Fibroblast of the aortic adventitia (primary cell): ENCODE results near the genes DDB2 and PSMC3.

DNA sequence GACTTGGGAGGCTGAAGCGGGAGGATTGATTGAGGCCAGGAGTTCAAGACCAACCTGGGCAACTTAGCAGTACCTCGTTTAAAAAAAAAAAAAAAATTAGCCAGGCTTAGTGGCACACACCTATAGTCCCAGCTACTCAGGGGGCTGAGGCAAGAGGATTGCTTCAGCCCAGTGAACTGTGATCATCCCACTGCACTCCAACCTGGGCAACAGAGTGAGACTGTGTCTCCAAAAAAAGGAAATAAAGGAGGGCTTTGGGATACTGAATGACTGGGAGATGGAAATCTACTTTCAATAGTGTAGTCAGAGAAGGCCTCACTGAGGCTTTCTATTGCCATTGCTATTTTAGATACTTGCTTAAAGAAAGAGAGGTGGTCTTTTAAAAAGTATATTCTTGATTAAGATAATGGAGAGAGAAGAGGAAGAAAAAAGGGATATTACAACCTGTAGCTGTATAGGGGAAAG, 75.5 kb downstream of the CSTPP1 start:
- CAGE, long polyA plus RNA, result no peak

DNA sequence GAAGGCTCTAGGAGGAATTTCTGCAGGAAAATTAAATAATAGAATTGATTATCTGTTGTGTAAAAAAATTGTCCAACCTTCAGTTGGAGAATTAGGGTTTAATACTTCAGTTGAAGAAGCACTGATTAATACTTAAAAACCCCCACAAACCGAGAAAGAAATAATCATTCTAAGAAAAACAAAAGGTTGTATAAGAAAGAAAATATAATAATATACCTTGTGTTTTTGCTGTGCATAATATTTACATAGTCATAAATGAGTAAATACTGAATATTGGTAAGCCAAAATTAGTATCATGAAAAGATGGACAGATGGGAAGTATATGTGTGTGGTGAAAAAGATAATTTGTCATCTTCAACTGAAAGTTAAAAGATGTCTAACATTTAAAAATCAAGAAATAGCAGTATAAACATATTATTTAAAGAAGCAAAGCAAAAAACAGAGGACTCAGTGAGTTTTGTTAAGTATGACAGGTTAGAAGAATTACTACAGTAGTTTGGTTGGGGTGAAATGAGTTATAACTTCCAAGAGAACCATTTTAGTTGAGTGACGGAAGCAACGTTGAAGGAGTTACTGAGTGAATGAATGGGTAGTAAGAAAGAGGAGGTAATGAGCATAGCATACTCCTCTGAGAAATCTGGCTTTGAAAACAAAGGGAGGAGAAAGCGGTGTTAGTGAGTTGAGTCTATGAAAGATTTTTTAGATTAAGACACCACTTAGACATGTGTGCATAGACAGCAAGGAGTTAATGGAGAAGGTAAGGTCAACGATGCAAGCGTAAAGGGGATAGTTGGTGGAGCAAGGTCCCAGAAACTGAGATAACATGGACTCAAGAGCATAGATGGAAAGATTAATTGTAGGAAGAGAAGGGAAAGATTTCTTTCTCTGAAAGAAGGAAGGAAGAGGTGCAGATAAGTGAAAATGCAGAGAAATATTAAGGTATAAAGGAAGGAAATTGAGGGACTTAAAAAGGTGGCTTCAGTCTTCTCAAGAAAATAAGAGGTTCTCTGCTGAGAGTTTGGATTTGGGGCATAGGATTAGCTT, 98.6 kb downstream of the ARFGAP2 start:
- CAGE, long polyA plus RNA, result no peak

DNA sequence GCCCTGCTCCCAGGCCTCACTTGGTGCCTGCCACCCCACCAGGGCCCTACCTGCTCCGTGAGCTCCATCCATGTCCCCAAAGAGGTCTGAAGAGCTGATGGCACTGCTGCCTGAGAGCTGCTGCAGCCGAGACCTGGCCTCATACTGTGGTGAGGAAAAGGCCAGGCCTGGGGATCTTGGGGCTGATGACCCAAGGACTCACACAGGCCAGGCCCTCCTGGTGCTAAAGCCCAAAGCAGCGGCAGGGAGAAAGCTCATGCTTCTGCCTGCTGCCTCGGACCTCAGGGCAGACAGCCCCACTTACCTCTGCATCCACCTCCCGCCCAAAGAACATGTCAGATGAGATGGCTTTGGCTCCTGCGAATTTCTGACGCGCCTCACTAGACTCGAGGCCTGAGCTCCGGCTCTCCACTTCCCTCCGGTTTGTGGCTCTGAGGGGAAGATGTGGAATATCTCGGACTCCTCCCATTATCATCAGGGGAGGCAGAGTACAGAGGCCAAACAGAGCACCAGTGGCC, 10.2 kb downstream of the ARFGAP2 start:
- CAGE, long polyA plus RNA, result no peak

- CAGE, long polyA plus RNA, result no peak
These were observed 1.2 kb upstream of the ARFGAP2 start for GRCh38 chr11:47177920-47178239.

DNA sequence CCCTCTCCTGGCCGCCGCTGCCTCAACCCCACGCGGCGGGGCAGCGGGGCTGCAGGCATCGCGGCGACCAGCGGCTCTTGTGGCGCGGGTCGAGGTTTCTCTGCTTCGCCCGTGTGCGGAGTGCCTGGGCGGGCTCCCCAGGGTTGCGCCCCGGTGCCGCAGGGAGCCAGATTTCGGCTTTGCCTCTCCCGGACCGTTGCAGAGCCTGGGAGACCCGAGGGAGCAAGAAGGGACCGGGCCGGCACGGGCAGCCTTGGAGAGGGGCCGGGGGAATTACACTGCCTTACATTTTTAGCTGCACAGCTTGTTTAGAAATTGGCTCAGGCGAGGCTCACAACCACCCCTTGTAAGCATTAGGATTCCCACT, 240 bp upstream of the PACSIN3 start:
- CAGE, long polyA plus RNA, result no peak

DNA sequence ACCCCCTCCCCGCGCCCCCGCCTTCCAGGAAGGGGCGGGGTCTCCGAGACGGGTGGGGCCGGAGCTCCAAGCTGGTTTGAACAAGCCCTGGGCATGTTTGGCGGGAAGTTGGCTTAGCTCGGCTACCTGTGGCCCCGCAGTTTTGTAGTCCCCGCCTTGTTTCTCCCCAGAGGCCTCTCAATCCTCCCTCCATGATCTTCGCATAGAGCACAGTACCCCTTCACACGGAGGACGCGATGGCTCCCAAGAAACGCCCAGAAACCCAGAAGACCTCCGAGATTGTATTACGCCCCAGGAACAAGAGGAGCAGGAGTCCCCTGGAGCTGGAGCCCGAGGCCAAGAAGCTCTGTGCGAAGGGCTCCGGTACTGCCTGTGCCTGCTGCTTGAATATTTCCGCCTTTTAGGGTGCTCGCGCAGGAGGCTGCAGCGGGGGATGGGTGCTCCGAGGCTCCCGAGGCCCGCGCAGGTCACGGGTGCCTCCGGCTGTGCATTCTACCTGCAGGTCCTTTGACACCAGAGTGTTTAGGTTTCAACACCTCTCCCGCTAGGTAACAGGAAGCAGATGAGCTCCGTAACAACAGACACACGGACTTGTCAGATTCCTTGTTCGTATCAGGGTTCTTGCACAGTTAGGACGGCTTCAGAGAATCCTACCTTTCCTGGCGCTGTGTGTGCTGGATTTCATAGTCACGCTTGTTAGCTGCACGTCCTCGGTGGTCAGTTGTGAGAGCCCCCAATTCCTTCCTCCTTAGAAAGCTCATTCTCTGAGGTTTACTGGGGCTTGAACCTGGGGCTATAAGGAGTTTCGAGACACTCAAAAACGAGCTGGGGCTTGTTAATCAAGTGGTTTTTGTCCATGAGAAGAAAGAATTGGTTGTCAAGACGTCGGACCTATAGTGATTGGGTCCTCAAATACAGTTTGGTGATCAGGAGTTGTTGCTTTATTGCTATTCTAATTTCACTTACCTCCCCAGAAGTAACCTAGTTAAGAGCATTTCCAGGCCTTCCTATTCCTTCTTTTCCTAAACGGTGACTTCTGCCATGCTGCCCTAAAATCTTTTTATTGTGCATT, at the start of gene DDB2:
TSS of gene DDB2 (plus strand) at position 74 of the 1,072 bp plus-strand sequence.
- CAGE, long polyA plus RNA, result no peak

DNA sequence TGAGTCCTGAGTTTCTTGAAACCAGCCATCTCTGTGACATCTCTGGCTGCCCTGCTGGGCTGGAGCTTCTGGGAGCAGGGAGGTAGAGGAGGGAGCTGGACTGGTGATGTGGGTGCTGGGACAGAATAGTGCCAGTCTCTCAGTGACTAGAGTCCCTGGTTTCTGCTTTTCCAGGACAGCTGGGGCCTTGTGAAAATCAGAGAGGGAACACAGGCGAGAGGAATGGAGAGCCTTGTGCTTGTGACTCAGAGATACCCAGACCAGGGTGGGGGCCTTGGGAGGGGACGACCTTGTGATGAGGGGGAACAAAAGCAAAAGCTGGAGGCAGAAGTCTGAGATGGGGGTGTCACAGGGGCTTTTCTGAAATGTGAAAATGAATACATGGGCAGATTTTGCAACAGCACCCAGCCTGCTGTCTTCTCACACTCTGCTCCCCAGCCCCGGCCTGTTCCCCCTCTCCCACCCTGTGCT, 3.5 kb upstream of the NR1H3 start:
- CAGE, long polyA plus RNA, result no peak

DNA sequence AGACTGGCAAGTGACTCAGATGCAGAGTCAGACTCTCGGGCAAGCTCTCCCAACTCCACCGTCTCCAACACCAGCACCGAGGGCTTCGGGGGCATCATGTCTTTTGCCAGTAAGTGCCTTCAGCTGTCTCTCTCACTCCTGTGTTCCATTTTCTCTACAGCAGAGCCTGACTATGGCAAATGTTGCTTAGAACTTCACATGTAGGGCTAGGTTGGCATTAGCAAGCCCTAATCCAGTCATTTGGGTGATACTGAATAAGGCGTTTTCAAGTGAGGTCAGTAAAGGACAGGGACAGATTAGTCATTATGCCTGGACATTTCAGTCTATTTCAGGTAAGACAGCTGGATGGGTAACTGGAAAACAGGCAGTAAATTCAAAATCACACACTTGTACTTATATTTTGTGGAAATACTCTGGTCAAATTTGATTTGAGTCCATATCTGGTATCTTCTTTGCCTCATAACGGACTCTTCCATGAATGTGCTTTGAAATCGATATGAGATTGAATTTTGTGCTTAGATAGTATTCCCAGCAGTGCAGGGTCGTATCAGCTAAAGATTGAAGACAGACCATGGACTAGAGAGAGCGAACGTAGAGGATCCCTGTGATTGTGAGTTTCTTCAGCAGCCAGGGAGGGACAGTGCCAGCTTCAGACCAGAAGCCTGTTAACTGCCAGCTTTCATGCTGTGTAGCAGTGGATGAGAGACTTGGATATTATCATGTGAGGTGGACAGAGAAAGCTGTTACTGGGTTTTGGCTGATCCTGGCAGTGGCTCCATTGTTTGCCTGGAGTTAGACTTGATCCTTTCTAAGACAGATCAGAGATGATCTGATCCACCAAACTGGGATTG, 27.9 kb downstream of the NR1H3 start:
- CAGE, long polyA plus RNA, result no peak

- CAGE, long polyA plus RNA, result no peak
These were observed 23.4 kb downstream of the MYBPC3 start for GRCh38 chr11:47328889-47329620.

GRCh38 chr11:47331300-47332460, 20.8 kb downstream of the MYBPC3 start:
- CAGE, long polyA plus RNA, result no peak

DNA sequence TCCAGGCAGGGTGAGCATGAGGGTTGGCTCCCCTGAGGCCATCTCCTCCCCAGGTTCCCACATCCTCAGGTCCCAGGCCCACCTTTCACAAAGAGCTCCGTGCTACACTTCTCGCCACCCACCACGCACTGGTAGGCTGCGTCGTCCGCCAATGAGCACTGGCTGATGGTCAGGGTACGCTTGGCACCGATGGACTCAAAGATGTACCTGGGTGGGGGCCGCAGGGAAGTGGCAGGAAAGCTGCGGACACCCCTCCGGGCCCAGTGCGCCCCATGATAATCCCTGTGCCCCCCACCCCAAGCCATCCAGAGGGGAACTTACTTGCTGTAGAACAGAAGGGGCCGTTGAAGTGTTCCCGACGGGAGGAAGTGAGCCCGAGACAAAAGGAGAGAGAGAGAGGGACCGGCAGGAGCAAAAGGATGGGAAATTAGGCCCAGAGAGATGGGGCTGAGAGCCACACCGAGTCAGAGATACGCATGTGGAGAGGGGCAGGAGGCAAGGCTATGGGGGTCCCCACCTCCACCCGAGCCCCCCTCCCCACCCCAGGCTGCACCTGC, 9.5 kb downstream of the MYBPC3 start:
- CAGE, long polyA plus RNA, result no peak

- CAGE, long polyA plus RNA, result no peak
These were observed 9.1 kb downstream of the SPI1 start for GRCh38 chr11:47369210-47369690.

DNA sequence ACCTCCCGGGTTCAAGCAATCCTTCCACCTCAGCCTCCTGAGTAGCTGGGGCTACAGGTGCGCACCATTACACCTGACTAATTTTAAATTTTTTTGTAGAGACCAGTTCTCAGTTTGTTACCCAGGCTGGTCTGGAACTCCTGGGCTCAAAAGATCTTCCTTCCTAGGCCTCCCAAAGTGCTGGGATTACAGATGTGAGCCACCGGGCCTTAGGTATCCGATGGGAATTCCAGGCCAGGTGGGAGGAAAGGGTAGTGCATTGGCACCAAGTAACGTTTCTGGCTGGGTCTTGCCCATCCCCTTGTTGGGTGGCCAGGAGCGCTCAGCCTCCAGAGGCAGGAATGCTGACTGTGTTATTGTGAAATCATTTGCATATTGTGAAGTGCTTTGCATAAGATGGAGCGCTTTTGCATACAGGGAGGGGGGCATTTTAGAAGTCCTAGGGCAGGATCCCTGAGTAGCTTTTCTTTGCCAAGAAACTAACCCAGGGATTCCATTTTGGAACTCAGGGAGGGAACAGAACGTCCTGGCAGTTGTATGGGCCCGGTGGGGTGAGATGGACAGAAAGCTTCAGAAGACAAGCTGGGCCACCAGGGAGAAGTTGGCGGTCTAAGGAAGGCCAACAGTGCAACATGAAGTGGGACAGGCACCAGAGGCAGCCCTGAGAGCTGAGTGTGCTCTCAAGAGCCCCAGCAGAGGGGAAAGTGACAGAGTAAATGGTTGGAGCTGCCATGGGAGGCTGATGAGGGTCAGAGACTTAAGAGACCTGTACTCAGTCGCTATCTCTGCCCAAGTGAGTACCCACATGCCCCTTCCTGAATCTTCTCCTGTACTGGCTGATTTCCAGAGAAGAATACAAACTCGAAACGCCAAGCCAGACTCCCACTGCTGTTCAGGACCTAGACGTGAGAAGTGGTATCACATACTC, 1.4 kb upstream of the SLC39A13 start:
- CAGE, long polyA plus RNA, result no peak

DNA sequence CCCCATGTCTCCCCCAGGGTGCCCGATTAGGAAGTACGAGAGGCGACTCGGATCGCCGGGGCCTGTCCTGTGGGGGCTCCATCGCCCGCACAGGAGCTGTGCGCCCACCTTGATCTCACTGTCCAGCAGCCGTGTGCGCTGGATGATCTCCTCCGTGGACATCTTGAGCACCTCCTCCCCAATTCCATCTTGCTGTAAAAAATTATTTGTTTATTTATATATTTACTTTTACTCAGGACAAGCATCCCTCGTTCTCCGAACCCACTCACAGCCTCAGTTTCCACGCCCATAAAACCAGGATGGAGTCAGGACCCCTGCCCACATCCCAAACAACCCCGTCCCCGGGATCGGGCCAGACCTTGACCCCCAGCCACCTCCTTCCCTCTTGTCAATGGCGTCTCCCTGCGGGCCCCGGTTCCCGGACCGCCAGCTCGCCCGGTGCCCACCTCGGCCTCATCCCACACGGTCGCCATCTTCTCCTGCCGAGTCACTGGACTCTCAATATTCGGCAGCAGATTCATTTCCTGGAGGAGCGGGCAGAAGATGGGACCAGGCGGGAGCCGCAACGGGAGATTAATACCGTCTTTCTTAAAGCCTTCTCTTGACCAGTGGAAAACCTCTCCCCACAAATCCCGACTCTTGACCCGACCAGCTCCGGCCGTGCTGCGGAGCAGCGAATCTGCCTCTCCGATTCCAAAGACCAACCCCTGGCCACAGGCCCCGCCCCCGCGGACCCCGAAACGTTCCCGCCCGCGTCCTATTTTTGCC, at the start of gene PSMC3:
TSS of gene PSMC3 (minus strand) at position 681 of the 768 bp plus-strand sequence.
- CAGE, long polyA plus RNA, result no peak

- CAGE, long polyA plus RNA, result no peak
These were observed 8.0 kb upstream of the PSMC3 start for GRCh38 chr11:47434269-47434613.

GRCh38 chr11:47434614-47434811, 8.3 kb upstream of the PSMC3 start:
- CAGE, long polyA plus RNA, result no peak

DNA sequence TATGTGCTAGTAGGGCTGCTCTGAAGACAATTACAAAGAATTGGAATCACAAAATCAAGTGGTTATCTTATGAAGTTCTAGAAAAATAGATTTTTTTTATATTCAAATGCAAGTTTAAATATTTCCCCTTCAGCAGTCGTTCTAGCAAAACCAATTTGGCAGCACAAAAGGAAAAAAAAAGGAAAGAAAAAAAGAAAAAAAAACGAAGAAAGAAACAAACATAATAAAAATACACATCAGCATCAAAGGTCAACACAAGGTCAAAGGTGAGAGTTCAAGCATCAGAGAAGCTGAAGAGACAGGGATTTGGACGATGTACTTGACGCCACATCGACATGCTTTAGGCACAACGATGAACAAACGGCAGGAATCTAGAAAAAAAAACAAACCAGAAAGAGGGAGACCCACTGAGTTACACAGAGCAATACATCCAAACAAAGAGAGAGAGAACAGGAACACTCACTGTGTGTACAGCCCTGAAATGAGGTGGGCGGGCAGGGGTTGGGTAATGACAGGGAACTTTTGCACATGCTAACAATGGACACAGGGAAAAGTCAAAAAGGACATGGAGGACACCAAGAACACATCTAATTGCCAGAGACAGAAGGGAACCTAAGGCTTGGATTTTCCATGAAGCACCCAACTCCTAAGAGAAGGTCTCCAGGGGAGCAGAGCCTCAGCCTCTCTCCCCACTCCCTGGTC, 19.7 kb upstream of the RAPSN start:
- CAGE, long polyA plus RNA, result no peak

DNA sequence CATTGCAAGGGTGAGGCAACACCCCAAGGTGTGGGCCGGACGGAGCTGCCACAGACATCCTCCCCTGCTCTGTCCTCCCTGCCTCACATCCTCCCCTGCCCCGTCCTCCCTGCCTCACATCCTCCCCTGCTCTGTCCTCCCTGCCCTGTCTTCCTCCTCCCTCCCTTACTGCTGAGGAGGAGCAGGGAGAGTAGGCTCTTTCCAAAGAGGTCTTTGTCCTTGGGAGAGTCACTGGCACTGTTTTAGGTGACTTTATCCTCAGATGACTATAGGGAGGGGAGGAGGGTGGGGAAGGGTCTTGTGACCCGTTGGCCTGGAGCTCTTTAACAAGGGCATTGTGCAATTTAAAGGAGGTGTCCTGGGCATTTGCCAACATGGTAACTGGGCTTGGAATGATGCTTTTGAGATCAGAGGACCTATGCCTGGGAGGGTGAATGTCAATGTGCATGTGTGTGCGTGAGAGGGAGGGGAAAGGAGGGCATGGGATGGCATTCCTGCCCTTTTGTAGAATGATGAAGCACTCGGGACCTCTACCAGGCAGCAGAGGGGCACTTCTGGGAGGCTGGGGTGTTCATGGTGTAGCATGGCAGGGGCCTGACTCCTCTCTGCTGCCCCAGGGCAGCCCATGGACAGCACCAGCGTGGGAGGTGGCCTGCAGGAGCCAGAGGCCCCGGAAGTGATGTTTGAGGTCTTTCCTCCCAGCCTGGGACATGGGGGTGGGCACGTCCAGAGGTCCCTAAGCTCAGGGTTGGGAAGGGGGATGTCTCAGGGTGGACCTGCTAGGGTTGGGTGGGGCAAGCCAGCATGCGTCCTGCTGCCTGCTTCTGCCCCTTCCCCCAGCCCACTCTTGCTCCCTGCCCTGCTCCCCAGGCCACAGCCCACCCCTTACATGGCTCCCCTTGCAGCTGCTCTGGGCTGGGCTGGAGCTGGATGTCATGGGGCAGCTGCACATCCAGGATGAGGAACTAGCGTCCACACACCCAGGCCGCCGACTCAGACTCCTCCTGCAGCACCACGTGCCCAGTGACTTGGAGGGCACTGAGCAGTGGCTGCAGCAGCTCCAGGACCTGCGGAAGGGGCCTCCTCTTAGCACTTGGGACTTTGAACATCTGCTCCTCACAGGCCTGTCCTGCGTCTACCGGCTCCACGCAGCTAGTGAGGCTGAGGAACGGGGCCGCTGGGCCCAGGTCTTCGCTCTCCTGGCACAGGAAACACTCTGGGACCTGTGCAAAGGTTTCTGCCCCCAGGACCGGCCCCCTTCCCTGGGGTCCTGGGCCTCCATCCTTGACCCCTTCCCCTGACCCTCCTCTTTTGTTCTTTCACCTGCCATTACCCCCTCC, 1.1 kb downstream of the FAM180B start:
- CAGE, long polyA plus RNA, result no peak

- CAGE, long polyA plus RNA, result no peak
These were observed 24.6 kb downstream of the FNBP4 start for GRCh38 chr11:47742493-47742909.

- CAGE, long polyA plus RNA, result no peak
These were observed 1.3 kb upstream of the FNBP4 start for GRCh38 chr11:47768309-47768902.